Metastatic Liver Carcinoma in the Adrenal Gland (tissue), 2 donors: ENCODE measurements around a stretch of chr3.

GRCh38 chr3:72890914-72891505, 3.2 kb downstream of the GXYLT2 start:
- PRO-cap, 2 experiments, result no peak in any of the 2 experiments

GRCh38 chr3:72979478-72980137, 17.0 kb upstream of the PPP4R2 start:
- PRO-cap, 2 experiments, result no peak in any of the 2 experiments

GRCh38 chr3:73041528-73042137, 19.8 kb upstream of the EBLN2 start:
- PRO-cap, 2 experiments, result no peak in any of the 2 experiments

DNA sequence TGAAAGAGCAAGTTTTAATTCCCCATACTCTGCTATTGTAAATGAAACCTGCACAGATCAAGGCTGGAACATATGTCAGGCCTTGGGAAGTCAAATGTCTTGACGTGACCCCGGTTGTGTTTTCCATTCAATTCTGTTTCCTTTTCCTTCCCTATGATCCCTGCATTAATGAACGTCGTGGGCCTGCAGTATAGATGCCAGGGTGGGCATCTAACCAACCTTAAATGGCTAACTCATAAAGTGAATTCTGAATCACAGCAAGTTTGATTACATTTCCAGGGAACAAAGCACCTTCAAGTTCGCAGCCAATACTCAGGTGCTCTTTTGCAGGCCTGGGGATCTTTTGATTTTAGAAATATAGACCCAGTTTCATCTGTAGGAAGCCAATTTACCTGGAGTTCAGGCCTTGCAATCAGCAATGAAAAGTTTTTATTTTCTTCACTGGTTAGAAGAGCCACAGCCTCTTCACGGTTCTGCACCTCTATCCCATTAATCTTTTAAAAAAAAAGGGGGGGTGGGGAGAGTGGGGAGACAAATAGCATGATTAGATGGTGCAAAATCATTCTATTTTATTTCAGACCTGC, 237.1 kb downstream of the PDZRN3 start:
- PRO-cap, 2 experiments, result no peak in any of the 2 experiments

GRCh38 chr3:73405554-73406415, 219.0 kb downstream of the PDZRN3 start:
- PRO-cap, 2 experiments, result no peak in any of the 2 experiments

DNA sequence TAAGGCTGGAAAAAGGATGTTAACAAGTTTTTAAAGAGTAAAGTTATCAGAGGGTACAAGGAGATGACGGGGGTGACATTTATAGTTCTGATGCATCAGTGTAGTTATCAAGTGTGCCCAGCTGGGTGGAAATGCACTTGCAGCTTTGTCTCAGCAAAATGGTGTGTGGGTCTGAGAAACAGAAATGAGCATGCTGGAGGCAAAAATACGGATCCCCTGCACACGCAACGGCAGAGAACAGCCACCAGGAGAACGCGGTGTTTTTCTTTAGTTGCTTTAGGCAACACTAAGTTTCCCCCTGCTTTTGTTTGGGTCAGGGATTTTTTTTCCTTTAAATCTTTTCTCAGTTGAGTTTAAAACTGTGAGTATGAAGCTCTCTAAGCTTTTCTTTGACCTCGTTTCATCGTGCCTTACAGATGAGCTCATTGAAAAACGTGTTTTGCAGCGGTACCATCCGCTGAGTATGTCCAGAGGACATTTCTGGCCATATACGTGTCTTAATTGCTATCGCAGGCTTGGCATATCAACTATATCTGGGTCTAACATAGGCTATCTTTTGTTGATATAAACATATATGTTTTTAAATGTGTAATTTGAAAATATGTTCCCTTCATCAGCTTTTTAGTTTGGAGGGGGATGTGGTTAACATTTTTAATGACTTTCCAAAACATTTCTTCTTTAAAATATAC, 205.3 kb downstream of the PDZRN3 start:
- PRO-cap, 2 experiments, result no peak in any of the 2 experiments

DNA sequence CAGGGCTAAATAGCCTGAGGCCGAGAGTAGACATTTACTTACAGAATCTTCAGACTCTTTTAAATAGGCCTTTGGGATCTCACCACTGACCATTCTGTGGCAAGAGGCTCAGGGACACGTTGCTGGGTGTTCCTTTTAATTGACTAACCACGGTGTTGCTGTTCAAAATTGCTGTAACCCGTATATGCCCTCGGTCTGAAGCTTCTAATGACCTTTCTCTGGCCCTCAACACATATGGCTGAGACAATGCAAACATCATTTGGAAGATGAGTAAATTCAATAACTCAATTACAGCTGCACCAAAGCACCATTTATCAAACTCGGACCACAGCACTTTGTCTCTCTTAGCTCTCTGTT, 152.5 kb downstream of the PDZRN3 start:
- PRO-cap, 2 experiments, result no peak in any of the 2 experiments

GRCh38 chr3:73488181-73488740, 136.5 kb downstream of the PDZRN3 start:
- PRO-cap, 2 experiments, result no peak in any of the 2 experiments

- PRO-cap, 2 experiments, result no peak in any of the 2 experiments
Measured at GRCh38 chr3:73622015-73622648, 2.6 kb downstream of the PDZRN3 start.

DNA sequence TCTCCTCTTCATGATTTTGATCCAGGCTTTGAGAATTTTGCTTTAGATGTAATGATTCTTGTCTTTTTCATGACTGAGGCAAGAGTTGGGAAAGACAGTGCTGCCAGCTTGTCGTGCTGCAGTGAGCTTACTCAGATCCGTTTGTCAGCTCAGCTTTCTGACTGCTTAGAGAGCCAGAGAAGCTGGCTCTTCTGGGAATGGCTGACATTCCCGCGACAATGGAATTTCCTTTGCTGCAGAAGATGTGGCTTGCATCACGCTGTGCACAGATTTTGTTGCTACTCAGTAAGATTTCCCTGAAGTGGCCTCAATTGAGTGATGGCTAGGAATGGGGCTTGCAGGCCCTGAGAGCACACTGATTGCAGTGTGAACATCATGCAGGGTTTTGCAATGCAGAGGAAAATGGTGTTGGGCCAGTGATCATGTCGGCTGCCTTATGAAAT, 102.3 kb upstream of the PDZRN3 start:
- PRO-cap, 2 experiments, result no peak in any of the 2 experiments

DNA sequence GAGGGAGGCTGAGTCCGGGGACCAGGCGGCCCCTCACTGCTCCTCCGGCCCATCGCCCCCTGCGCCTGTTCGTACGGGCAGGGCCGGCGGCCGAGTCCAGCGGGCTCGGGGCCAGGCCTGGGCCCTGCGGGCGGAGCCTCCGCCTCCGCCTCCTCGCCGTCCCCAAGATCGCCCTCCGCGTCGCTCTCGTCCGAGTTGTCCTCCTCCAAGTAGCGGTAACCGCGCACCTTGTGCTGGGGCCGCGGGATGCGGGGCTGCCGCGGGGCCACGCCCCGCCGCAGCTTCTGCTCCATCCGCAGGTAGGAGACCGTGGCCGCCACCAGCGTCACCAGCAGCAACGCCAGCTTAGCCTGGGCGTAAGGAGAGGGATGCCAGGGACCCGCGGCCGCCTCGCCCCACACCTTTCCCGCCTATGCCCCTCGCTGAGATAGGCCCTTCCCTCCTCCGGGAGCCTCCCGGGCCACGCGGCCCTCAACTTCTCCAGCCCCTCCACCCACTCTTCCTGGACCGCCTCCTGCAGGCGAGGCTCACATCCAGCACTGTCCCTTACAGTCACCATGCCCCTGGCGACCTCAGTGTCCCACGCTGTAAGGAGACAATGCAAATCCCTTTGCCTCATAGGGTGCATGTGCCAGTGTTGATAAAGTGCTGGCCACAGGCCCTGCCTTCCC, 44.5 kb upstream of the FRG2C start:
- PRO-cap, 2 experiments, result no peak in any of the 2 experiments

- PRO-cap, 2 experiments, result no peak in any of the 2 experiments
Measured at GRCh38 chr3:78759232-78759629, 1008.6 kb downstream of the ROBO1 start.

DNA sequence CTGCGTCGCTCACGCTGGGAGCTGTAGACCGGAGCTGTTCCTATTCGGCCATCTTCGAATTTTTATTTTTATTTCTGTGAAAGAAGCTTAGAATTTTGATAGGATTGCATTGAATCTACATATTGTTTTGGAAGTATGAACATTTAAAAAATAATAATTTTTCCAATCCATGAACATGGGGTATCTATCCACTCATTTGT, 704.2 kb downstream of the GBE1 start:
- PRO-cap, 2 experiments, result no peak in any of the 2 experiments

DNA sequence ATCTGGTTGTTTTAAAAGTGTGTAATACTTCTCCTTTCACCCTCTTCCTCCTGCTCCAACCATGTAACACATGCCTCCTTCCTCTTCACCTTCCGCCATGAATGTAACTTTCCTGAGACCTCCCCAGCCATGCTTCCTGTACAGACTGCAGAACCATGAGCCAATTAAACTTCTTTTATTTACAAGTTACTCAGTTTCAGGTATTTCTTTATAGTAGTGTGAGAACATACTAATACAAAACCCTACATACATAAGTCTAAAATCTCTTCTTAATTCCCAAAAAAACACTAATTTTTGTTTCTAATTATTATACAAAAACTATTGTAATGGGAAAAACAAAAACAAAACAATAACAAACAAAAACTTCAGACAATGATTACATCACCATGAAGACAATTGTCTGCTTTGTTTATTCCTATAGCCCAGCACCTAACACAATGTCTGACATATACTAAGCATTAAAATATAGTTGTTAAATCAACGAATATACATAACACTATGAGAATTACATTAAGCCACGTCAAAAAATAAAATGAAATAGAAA, 29.7 kb downstream of the GBE1 start:
- PRO-cap, 2 experiments, result no peak in any of the 2 experiments

DNA sequence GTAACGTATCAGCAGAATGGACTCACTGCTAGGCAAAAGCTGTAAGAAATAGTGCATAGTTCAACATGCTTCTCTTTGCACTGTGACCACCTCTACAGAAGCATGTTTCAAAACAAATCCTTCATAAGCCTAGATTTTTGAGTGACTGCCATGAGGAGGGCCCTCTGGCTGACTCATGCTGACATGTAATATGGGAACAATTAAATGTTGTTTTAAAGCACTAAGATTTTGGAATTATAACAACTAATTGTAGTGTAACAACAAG, 3.1 kb downstream of the GBE1 start:
- PRO-cap, 2 experiments, result no peak in any of the 2 experiments

DNA sequence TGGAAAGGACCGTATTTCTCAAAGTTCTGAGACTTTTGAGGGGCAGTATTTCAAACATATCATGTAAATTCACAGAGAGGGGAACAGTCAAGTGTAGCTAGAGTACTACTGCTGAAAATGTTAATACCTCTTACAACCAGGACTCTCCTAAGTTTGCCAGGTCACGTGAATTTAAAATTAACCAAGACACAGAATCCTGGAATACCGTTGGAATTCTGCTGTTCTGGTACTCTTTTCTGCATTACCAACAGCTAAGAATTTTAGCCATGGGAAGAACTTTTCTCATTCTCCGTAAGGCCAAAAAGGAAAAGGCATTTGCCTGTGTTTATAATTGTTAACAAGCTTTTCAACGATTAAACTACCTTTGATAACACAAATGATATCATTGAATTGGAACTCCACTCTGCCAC, 567 bp upstream of the GBE1 start:
- PRO-cap, 2 experiments, result no peak in any of the 2 experiments

DNA sequence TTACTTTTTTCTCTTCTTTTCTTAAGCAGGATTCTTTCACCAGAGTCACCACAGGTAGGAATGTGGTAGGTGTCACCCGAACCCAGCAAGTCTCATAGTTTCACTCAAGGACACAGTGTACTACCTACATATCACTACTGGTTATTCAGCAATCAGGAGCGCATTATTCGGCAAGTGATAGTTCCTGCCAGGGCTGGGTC, 1271.5 kb upstream of the CADM2 start:
- PRO-cap, 2 experiments, result no peak in any of the 2 experiments

- PRO-cap, 2 experiments, result no peak in any of the 2 experiments
Measured at GRCh38 chr3:86247882-86248133, 743.1 kb downstream of the VGLL3 start.

DNA sequence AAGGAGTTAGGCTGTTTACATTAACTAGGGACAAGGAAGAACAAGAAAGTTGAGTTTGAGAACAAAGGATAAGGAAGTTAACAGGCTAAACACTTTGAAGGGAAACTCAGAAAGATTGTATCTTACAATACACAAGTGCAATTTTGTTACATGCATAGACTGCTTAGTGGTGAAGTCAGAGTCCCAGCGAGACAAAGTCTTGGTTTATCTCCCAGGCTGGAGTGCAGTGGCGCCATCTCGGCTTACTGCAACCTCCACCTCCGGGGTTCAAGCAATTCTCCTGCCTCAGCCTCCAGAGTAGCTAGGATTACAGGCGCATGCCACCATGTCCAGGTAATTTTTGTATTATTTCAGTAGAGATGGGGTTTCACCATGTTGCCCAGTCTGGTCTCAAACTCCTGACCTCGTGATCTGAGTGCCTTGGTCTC, 601.0 kb downstream of the VGLL3 start:
- PRO-cap, 2 experiments, result no peak in any of the 2 experiments

- PRO-cap, 2 experiments, result no peak in any of the 2 experiments
Measured at GRCh38 chr3:86722029-86722228, 269.0 kb downstream of the VGLL3 start.